AG10803 (cell line): ENCODE measurements around a stretch of chr14.

DNA sequence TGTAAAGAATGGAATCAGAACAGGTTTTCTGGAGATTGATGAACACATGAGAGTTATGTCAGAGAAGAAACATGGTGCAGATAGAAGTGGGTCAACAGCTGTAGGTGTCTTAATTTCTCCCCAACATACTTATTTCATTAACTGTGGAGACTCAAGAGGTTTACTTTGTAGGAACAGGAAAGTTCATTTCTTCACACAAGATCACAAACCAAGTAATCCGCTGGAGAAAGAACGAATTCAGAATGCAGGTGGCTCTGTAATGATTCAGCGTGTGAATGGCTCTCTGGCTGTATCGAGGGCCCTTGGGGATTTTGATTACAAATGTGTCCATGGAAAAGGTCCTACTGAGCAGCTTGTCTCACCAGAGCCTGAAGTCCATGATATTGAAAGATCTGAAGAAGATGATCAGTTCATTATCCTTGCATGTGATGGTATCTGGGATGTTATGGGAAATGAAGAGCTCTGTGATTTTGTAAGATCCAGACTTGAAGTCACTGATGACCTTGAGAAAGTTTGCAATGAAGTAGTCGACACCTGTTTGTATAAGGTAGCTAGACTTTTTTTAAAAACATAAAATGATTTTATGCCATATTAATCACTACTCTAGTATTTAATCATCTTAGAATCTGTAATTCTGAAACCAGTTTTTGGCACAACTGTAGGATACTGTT, 34.1 kb downstream of the PPM1A start:
- RRBS: no CpG with 5 or more reads among the region's 5 CpGs

GRCh38 chr14:60397648-60397987, 88.2 kb downstream of the C14orf39 start:
- RRBS: no CpG with 5 or more reads among the region's 23 CpGs

GRCh38 chr14:60516042-60516449, 7.1 kb downstream of the SIX6 start:
- RRBS: no CpG with 5 or more reads among the region's 15 CpGs

GRCh38 chr14:60637021-60637630, 12.2 kb downstream of the SIX1 start:
- RRBS: 13% methylated on average over 5 of the region's 31 CpGs

- RRBS: no CpG with 5 or more reads among the region's 1 CpG
These were observed 984 bp downstream of the SLC38A6 start for GRCh38 chr14:60982031-60982426.

GRCh38 chr14:61101732-61102999, 121.1 kb downstream of the SLC38A6 start:
- RRBS: no CpG with 5 or more reads among the region's 7 CpGs

DNA sequence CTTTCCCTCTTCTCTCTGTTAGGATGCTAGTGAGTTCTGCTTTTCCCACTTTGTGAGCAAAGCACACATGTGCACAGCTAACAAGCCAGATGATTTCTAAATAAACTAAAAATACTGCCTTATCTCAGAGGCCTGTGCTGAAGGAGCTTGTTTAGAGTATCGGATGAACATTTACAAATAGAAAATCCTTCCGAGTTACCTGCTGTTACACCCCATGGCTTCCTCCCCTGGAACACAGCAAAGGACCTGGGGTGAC, 144.3 kb downstream of the SLC38A6 start:
- RRBS: no CpG with 5 or more reads among the region's 2 CpGs

- RRBS: no CpG with 5 or more reads among the region's 9 CpGs
These were observed 135.8 kb downstream of the TMEM30B start for GRCh38 chr14:61145119-61145916.

- RRBS: no CpG with 5 or more reads among the region's 8 CpGs
These were observed 1.8 kb downstream of the PRKCH start for GRCh38 chr14:61323045-61323649.

- RRBS: no CpG with 5 or more reads among the region's 4 CpGs
These were observed 5.5 kb downstream of the PRKCH start for GRCh38 chr14:61326858-61327301.

- RRBS: no CpG with 5 or more reads among the region's 4 CpGs
These were observed 47.0 kb downstream of the PRKCH start for GRCh38 chr14:61368255-61368838.

DNA sequence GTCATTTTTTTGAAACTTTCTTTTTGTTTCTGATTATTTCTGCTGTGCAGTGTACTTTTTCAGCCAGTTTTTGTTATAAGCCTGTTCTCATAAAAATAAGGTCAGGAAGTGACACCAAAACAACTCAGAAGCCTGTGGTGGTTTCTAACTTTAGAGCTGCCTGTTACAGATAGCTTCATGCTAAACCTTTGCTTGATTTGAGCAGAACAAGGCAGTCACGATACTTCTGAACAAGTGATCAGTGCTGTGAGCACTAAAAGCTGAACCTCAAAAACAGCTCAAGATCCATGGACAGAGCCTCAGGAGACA, 82.0 kb downstream of the PRKCH start:
- RRBS: no CpG with 5 or more reads among the region's 1 CpG

DNA sequence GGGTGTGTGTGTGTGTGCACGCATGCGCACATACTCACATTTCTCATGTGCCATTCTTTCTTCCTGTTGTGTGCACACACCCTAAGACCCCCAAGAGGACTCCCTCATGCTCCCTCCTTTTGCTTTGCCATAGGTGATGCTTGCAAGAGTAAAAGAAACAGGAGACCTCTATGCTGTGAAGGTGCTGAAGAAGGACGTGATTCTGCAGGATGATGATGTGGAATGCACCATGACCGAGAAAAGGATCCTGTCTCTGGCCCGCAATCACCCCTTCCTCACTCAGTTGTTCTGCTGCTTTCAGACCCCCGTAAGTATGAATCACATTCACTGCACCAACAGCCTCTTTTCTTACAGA, 136.0 kb downstream of the PRKCH start:
- RRBS: no CpG with 5 or more reads among the region's 6 CpGs

- RRBS: no CpG with 5 or more reads among the region's 5 CpGs
These were observed 182.4 kb upstream of the HIF1A start for GRCh38 chr14:61512770-61513553.

DNA sequence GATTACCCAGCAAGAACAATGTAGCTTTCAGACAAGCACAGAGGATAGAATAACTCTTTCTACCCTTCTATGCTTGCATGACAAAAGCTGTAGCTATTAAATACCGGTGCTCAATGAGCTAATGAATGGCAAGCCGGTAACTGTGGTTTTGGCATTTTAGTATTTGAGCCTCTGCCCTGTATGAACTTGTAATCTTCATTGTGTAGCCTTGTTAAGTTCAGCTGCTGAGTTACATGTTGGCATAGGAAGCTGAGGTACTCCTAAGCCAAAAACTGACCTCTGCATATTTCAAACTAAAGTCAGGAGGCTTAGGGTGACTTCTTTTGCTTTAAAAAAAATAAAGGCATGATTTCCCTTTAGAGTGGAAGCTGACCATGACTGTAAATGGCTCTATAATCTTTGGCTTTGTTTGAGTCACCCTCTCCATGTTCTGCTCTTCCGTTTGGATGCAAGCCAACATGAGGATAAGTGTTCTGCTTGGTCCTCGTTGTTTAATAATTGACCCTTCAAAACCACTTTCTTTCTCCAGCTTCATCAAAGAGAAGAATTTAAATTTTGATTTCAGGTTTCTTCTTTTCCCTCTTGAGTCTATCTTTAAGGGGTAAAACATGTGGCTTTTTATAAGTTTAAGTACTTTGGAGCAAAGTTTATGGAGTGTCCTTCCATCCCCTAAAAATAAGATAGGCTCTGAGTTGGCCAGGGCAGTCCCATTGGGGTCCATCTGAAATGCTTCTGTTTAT, 170.8 kb upstream of the HIF1A start:
- RRBS: no CpG with 5 or more reads among the region's 4 CpGs

GRCh38 chr14:61560190-61560763, 135.0 kb upstream of the HIF1A start:
- RRBS: no CpG with 5 or more reads among the region's 6 CpGs

DNA sequence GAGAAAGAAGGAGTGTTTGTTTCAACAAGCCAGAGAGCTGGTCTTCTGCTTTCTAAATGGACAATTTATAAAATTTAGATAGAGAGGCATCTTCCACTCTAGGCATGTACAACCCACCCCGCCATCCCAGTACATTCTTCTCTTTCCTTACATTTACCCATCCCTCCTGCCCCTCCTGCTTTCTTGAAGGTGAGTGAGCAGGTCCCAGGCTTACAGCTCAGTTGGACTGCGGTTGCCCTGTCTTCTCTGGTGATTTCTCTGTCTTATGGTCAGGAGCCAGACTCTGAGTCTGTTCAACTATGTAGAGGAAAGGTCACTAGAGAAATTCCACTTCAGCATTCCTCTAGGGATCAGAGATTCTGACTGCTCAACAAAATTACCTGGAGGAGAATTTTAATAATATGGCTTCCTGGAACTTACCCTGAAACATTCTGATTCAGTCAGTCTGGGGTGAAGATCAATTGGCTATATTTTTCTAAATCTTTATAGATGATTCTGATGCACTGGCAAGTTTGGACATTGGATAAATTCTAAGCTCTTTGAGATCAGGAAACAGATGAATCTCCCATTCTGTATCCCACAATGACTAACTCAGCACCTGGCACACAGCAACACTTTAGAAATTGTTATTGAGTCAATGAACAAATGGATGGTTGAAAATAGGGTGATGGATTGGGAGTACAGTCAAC, 128.7 kb upstream of the HIF1A start:
- RRBS: no CpG with 5 or more reads among the region's 2 CpGs

- RRBS: no CpG with 5 or more reads among the region's 4 CpGs
These were observed 106.9 kb upstream of the HIF1A start for GRCh38 chr14:61588363-61588809.

DNA sequence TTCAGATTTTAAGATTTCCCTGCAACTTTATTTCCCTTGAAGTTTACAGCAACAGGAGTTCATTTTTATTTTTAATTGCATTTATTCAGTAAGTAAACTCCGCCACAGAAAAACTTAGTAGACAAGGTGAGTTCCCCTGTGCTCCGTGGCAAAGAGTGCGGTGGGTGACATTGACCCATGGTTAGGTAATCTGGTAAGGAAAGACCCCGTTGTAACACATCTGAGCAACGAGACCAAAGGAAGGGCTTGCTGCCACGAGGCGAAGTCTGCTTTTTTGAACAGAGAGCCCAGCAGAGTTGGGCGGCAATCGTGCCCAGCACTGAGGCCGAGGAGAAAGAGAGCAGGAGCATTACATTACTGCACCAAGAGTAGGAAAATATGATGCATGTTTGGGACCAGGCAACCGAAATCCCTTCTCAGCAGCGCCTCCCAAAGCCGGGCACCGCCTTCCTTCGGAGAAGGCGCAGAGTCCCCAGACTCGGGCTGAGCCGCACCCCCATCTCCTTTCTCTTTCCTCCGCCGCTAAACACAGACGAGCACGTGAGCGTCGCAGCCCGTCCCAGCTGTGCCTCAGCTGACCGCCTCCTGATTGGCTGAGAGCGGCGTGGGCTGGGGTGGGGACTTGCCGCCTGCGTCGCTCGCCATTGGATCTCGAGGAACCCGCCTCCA, 472 bp upstream of the HIF1A start:
- RRBS: no CpG with 5 or more reads among the region's 34 CpGs

DNA sequence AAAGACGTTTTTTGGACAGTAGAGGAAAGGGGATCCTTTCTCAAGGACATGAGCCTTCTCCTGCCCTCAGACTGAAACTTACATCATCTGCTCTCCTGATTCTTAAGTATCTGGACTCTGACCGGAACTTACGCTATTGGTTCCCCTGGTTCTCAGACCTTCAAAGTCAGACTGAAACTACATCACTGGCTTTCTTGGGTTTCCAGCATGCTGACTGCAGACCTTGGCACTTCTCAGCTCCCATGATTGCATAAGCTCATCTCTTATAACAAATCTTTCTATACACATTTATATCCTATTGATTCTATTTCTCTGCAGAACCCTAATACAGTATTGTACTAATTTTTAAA, 240.7 kb downstream of the SYT16 start:
- RRBS: no CpG with 5 or more reads among the region's 3 CpGs